ENCODE results near the gene HPS4.

GRCh38 chr22:25401978-25402911 is 162.2 kb upstream of the GRK3 start:
- PRO-cap, 2 experiments, result no peak in any of the 2 experiments
- RAMPAGE, long total RNA, 5 experiments, result no peak in any of the 5 experiments

DNA sequence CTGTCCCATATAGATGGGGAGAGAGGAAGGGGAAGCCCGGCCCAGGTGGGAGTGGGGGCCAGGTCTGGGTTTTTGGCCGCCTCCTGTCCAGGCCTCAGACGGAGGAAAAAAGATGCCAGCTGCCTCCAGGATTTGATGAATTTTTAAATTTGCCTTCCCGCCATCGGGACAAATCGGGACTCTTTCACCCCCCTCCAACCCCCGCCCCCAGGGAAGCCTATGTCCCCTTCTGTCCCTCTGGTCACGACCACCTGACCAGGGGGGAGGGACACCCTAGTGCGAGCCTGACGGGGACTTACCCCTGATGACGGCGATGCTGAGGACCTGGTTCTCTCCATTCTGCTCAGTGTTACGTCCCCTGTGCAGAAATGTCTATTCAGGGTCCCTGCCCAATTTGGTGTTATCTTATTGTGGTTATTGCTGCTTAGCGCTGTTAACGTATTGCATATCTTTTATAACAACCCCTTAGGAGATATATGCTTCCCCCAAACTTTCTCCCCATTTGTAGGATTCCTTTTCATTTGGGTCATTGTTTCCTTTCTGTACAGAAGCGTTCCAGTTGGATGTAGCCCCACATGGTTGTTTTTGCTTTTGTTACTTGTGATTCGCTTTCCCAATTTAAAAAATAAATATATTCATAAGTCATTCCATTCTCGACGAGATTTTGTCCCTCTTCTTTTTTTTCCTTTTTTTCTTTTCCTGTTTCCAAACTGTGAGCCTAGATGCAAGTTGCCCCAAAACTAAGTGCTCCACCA is 115.8 kb upstream of the GRK3 start:
- PRO-cap, 2 experiments, result no peak in any of the 2 experiments
- RAMPAGE, long total RNA, 5 experiments, result no peak in any of the 5 experiments

GRCh38 chr22:25493182-25493771 is 71.2 kb upstream of the GRK3 start:
- PRO-cap, 2 experiments, result no peak in any of the 2 experiments
- RAMPAGE, long total RNA, 5 experiments, result no peak in any of the 5 experiments

- PRO-cap, 2 experiments, result no peak in any of the 2 experiments
- RAMPAGE, long total RNA, 5 experiments, result no peak in any of the 5 experiments
Observed at GRCh38 chr22:25615776-25616357, 51.4 kb downstream of the GRK3 start.

DNA sequence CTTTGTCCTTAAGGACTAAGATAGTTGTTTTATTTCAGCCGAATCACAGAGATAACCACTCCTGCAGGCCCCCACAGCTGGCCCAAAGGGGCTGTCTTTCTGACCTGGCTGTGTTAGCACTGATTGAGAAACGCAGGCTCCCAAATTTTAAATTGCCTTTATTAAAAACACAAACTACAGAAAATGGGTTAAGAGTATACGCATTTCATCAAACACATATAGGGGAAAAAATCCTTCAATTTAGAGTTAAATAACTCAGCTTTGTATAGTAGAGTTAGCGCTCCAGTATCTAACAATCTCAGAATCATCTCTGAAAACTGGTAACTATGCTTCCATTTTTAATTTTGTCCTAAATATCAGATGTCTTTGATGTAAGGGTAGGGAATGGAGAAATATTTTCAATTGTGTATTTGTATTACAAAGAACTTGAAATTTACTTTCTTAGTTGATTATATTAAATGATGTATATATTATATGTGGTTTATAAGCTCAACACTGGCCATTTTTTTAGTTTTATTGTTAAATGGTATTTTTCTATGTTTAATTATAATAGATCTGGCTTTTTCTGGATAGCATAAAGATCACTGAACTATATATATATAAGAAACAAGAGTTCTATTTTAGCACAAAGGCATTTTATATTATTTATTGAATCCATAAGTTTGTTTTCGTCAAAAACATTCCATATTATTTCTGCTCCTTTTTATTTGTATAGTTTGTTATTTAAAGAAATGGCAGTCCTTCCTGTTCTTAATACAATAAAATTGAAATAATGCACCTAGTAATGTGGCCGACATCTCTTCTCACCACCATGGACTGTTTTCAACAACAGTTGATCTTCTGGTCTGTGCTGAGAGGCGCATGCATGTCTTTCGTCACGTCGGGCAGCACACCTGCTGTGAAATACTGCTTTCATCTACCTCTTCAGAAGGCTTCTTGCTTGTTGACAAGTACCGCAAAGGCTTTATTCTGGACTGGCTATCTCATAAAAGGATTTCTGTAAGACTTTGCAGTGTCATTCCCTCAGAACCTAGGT is 14.3 kb upstream of the MYO18B start:
- PRO-cap, 2 experiments, result no peak in any of the 2 experiments
- RAMPAGE, long total RNA, 5 experiments, result no peak in any of the 5 experiments

DNA sequence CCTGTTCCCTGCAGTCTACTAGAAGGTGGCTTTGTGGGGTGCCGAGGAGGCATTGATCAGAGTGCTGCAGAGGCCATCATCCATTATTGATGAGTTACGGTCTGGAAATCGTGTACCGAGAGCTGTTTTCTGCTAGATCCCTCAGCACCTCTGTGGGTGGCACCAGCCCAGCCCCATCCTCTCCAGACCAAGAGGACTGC is 131.1 kb downstream of the MYO18B start:
- PRO-cap, 2 experiments, result no peak in any of the 2 experiments
- RAMPAGE, long total RNA, 5 experiments, result no peak in any of the 5 experiments

GRCh38 chr22:25945855-25946108 is 203.8 kb downstream of the MYO18B start:
- PRO-cap, 2 experiments, result no peak in any of the 2 experiments
- RAMPAGE, long total RNA, 5 experiments, result no peak in any of the 5 experiments

DNA sequence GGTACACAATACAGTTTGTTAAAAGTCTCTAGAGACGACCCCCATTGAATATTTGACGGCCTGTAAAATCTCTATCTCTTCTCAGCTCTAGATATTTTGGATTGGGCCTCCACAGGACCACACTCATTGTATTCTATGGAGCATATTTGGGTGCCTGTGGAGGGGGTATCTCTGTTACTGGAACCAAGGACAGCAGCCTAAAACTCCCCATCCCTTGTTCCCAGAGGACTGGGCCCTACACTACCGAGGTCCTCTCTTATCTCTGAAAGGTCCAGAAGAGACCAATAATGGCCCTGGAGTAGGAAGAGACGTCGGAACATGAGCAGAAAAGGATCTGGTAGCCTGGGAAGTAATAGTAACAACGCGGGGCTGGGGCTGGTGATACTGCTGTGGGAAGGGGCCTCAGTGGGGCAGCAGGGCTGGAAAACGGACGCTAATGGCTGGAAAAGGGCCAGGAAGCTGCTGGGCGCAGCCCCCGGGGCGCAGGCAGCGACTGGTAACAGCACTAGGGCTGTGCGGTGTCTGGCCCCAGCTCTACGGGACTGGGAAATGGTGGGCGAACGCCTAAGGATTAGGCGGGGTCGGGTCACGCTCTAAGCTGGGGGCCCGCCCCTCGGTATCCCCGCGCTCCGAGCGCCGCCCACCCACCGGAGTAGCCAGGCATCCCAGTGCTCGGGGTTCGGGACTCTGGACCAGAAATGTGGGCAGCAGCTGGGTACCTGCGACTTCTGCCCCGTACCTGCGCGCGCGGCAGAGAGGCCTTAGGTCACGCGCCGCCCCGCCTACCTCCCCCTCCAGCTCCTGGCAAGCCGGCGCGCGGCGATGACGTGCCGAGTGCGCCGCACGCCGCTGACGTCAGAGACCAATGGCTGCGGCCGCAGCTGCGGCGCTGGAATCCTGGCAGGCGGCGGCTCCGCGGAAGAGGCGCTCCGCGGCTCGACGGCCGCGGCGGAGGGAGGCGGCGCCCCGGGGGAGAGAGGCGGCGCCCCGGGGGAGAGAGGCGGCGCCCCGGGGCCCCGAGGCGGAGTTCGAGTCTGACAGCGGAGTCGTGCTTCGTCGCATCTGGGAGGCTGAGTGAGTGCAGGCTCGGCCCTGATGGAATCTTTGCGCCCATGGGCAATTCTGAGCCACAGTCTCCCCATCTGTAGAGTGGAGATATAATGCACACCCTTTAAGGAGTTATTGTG is at the start of gene HPS4:
Gene HPS4, minus strand, starts transcription at position 758 of the 1,187 bp plus-strand sequence.
- PRO-cap, 2 experiments, result peak in 2 of 2 experiments; most common plus-strand start position 852 of the sequence (in 2); most common minus-strand start position 730 of the sequence (in 1)
- RAMPAGE, long total RNA, 5 experiments, result start-site peak on the minus strand in 3 of 5 experiments, centred at positions 754 to 797 of the sequence, 78 to 118 reads per replicate

GRCh38 chr22:26579547-26580064 is 10.3 kb downstream of the TPST2 start:
- PRO-cap, 2 experiments, result no peak in any of the 2 experiments
- RAMPAGE, long total RNA, 5 experiments, result no peak in any of the 5 experiments

- PRO-cap, 2 experiments, result no peak in any of the 2 experiments
- RAMPAGE, long total RNA, 5 experiments, result no peak in any of the 5 experiments
Observed at GRCh38 chr22:26646173-26646522, 24.4 kb downstream of the CRYBA4 start.

- PRO-cap, 2 experiments, result no peak in any of the 2 experiments
- RAMPAGE, long total RNA, 5 experiments, result no peak in any of the 5 experiments
Observed at GRCh38 chr22:26671444-26672105, 49.8 kb downstream of the CRYBA4 start.

DNA sequence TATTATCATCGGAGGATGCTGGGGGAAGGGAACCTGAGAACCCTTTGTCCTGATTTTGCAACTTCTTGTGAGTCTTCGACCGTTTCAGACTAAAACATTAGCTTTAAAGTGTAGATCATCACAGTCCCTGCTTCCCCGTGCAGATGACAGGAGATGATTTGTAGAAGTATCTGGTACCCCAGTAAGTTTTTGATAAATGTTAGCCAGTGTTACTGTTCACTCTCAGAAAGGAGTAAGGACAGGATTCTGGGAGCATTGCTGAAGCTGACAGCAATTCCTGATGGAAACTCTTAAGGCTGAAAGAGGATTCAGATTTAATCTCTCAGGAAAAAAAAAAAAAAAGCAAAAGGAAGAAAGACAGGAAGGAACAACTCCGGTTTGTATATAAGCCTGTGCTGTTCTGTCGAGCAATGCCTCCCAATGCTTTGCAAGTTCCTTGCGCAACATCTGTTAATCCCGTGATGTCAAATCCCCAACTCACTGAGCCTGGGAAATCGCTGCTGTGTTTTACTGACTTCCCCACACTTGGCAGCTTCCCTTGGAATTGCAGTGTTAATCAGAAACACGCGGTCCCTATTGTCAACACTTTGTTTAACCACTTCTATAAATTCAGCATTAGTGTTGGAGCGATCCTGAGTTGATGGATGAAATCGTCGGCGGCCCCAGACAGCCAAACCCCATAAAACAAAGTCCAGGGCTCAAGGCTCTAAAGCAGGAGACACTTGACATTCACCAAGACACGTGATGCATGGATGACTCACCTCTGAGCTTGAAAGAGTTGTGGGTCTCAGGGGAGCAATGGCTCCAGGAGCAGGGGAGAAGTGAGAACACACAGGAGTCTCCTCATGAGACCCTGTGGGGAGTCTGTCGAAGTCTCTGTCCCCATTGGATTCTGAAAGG is 589.1 kb downstream of the MN1 start:
- PRO-cap, 2 experiments, result peak in 2 of 2 experiments; most common plus-strand start position 477 of the sequence (in 1); most common minus-strand start position 402 of the sequence (in 1)
- RAMPAGE, long total RNA, 5 experiments, result no peak in any of the 5 experiments

GRCh38 chr22:27420430-27421047 is 381.0 kb downstream of the MN1 start:
- PRO-cap, 2 experiments, result no peak in any of the 2 experiments
- RAMPAGE, long total RNA, 5 experiments, result no peak in any of the 5 experiments

DNA sequence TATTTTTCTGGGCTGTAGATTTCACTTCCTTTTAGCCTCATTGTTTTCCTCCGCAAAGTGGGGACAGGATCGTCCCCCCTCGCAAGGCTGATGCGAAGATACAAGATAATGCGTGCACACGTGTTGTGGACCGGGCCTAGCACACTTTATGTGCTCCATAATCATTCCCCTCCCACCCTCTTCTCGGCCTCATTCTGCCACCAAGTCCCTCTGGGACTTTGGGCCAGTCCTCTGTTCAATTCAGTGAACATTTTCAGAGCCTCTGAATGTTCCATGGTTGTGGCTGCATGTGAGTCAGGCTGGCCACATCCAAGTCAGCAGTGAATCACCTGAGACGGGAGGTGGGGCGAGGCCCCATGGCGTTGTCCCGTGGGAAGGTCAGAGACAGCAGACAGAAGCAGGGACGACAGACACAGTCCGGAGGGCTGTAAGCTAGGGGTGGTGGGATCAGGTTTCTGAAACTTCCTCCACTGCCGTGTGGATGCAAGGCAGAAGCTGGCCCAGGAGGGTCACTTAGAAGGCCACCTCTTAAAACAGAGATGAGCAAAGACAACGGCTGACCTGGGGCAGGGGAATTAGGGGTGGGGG is 324.9 kb downstream of the MN1 start:
- PRO-cap, 2 experiments, result no peak in any of the 2 experiments
- RAMPAGE, long total RNA, 5 experiments, result no peak in any of the 5 experiments

- PRO-cap, 2 experiments, result no peak in any of the 2 experiments
- RAMPAGE, long total RNA, 5 experiments, result no peak in any of the 5 experiments
Observed at GRCh38 chr22:27488751-27489565, 312.6 kb downstream of the MN1 start.

DNA sequence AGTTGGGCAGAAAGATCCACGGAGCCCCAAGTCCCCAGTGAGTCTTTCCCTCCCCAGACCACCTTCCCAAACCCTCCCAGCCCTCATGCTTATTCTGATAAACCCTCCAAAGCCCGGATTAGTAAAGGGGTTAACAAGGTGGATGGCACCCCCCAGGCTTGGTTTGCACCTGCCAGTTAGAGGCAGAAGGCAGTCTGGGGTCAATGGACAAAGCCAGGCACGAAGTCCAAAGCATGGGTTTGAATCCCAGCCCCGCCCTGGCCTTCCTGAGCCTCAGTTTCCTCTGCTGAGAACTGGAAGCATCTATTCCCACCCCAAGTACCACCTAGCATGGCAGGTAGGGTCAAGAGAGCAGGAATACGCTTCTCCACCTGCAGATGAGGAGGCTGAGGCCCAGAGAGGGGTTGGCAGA is 163.5 kb downstream of the MN1 start:
- PRO-cap, 2 experiments, result no peak in any of the 2 experiments
- RAMPAGE, long total RNA, 5 experiments, result no peak in any of the 5 experiments

GRCh38 chr22:27686404-27687034 is 115.0 kb downstream of the MN1 start:
- PRO-cap, 2 experiments, result peak in 1 of 2 experiments; most common plus-strand start chr22:27686785 (in 1); most common minus-strand start chr22:27686649 (in 1)
- RAMPAGE, long total RNA, 5 experiments, result no peak in any of the 5 experiments

GRCh38 chr22:27717963-27718668 is 83.4 kb downstream of the MN1 start:
- PRO-cap, 2 experiments, result peak in 2 of 2 experiments; most common plus-strand start chr22:27718428 (in 1); most common minus-strand start chr22:27718292 (in 2)
- RAMPAGE, long total RNA, 5 experiments, result no peak in any of the 5 experiments

DNA sequence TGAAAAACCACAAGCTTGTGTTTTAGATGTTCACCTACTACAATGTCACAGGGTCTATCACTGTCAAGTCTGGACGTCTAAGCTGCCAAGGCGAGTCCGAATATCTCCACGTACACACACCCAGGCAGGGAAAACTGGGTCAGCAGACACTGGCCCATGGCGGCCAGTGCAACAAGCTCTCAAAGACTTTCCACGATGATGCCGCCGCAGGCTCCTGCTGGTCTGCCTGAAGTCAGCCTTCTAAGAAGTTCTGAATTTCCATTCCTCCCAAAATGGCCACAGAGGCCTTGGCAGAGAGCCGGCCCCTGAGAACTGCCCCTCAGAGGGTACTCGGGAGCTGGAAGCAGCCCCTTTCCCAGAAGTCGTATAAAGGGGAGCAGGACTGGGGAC is 17.8 kb downstream of the MN1 start:
- PRO-cap, 2 experiments, result no peak in any of the 2 experiments
- RAMPAGE, long total RNA, 5 experiments, result no peak in any of the 5 experiments

- PRO-cap, 2 experiments, result no peak in any of the 2 experiments
- RAMPAGE, long total RNA, 5 experiments, result no peak in any of the 5 experiments
Observed at GRCh38 chr22:27791376-27791941, 10.1 kb downstream of the MN1 start.

All from thyroid gland (tissue), 7 donors.